Osteoblast (primary cell): ENCODE results near the genes MOSMO, EEF2K and SCNN1B.

DNA sequence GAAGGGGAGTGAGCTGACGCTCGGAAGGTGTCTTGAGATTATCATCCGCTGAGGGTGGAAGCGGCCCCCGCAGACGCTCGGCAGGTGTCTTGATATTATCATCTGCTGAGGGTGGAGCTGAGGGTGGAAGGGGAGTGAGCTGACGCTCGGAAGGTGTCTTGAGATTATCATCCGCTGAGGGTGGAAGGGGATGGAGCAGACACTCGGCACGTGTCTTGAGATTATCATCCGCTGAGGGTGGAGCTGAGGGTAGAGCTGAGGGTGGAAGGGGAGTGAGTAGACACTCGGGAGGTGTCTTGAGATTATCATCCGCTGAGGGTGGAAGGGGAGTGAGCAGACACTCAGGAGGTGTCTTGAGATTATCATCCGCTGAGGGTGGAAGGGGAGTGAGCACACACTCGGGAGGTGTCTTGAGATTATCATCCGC is 126.5 kb upstream of the CRYM start:
- CAGE, long polyA plus RNA, result no peak
- RRBS, result no CpG with 5 or more reads among the region's 18 CpGs

DNA sequence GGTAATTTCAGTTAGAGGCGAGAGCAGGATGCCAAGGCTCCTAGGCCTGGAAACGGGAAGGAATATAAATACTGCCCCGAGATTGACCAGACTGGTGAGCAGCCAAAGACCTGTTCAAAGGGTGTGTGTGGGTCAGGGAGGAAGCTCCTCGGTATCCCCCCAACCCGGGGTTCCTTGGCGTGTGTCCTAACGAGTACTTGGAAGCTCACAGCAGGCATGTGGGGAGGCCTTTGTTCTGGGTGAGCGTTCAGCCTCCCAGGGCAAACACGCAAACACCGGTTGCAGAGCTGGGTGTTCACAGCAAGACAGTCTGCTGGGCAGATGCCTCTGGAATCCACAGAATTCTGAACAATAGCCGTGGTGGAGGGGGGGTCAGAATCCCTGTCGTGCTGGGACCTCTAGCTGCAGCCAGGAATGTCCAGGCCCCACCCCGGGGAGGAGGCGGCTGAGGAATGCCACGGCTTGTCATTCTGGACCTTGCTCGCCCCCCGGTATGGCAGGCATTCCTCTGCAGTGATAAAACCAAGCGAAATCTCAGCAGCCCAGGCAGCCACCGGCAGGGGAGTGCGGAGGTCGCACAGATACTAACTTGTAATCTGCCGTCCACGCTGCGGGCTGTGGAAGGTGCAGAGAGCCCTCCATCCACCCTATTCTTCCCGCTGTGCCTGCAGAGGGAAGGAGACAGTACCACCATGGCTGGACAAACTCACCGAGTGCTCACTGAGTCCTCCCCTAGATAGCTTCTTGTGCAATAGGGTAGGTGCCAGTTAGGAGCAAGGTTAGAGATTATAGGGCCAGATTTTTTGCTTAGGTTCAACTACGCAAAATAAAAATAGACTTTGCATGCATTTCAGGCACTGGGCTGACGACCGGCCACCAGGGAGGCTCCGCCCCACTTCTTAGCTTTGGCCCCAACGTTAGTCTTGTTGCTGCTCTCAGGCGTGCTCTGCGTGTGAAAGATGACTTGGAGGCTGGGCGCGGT is 77.8 kb upstream of the METTL9 start:
- CAGE, long polyA plus RNA, result no peak
- RRBS, result no CpG with 5 or more reads among the region's 35 CpGs

GRCh38 chr16:21540942-21541643 is 58.3 kb upstream of the METTL9 start:
- CAGE, long polyA plus RNA, result no peak
- RRBS, result no CpG with 5 or more reads among the region's 19 CpGs

DNA sequence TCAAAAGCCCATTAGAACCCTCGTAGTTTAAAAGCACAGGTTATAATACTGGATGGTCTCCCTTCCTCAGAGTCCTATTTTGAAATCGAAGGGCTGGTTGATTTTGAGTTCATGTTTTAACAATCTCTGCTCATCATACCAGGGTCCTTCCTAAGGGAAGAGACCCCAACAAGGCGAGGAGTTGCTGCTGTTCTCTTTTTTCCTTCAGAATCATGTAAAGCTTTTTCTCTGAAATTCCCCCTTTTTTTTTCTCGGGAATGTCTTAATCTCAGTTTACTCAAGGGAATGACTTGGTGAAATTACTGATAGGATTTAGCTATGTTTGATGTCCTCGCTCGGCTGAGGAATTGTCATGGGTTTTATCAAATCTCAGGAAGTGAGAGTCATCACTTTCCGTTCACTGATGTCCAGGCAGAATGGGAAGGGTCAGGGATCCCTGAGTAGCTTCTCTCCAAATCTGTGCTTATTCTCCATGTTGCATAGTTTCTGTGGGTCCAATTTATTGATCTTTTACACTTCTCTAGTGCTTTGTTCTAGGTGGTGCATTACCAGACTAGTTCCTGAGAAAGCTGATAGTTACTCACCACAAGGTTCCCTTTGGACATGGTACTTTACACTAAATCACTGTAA is 6.4 kb downstream of the IGSF6 start:
- CAGE, long polyA plus RNA, result no peak
- RRBS, result no CpG with 5 or more reads among the region's 7 CpGs

DNA sequence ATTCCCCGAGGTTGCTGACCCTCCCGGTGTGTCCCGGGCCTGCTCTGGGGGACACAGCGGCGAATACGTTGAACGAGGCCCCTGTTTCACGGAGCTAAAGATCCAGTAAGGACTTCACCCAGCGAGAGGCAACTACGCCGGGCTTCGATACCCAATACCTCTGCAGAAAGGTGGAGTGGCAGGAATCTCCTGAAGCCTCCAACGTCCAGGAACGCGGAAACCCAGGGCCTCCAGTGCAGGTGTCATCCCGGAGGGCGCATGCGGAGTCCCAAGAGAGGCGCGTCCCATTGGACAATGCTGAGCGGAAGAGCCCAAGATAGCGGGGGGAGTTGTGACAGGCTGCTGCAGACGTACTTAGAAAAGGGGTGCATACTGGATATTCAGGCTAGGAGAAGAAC is 391 bp upstream of the UQCRC2 start:
- CAGE, long polyA plus RNA, result no peak
- RRBS, result under 1% methylated on average over 10 of the region's 23 CpGs

- CAGE, long polyA plus RNA, result no peak
- RRBS, result 3% methylated on average over 62 of the region's 126 CpGs
Observed at GRCh38 chr16:22007376-22008611, at the start of gene MOSMO. Gene MOSMO (plus strand): TSS chr16:22008111.

- CAGE, long polyA plus RNA, result no peak
- RRBS, result no CpG with 5 or more reads among the region's 10 CpGs
Observed at GRCh38 chr16:22189198-22189875, 16.7 kb upstream of the EEF2K start.

- CAGE, long polyA plus RNA, result no peak
- RRBS, result no CpG with 5 or more reads among the region's 13 CpGs
Observed at GRCh38 chr16:22199553-22199984, 6.5 kb upstream of the EEF2K start.

DNA sequence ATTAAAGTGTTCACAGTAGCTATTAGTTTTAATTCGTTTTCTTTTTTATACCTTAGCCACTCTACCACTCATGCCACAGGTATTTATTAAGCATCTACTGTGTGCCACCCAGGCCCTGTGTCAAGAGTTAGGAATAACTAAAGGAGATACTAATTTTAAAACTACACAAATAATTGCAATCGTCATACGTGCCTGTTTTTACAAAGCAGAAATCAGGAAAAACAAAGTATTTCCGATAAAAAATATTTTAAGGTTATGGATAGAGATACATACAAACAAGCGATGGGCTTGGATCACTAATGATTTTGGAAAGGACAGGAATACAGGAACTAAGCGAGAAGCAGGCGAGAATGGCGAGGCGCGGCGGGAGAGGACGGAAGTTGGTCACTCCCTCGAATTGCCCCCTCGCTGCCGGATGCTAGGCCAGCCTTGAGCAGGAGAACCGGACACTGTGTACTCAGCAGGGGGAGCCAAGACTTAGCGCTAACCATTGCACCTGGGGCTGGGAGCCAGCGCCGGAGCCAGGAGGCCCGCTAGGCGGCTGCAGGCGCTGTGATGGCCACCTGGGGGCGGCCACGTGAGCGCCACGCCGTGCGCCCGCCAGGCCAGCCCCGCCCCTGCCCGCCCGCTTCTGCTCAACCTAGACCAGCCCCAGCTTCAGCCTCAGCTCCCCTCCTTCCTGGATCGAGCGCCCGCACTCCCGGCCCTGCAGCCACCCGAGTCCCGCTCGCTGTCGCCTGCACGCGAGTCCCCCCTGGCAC is at the start of gene EEF2K:
Gene EEF2K (plus strand): TSS at position 634 of the 761 bp plus-strand sequence.
- CAGE, long polyA plus RNA, result no peak
- RRBS, result 2% methylated on average over 10 of the region's 42 CpGs

- CAGE, long polyA plus RNA, result no peak
- RRBS, result no CpG with 5 or more reads among the region's 10 CpGs
Observed at GRCh38 chr16:22216385-22217091, 10.5 kb downstream of the EEF2K start.

DNA sequence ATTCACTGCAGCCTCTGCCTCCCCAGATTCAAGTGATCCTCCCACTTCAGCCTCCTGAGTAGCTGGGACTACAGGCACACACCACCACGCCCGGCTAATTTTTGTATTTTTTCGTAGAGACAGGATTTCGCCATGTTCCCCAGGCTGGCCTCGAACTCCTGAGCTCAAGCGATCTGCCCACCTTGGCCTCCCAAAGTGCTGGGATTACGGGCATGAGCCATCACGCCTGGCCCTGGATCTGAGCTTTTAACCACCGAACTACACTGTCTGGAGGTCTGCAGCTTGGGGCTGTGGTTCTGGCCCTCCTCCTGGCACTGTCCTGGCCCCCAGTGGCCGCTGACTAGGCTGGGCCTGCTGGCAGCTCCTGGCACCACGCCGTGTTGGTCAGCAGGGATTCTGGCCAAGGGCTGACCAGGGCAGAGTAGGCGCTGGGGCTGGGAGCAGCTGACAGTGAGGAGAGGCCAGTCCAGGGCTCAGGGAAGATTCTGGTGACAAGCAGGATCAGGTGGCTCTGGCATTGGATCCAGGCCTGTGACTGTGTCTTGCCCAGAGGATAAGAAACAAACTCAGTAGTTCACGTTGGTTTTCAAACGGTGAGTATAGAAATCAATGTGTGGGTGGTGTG is 14.5 kb downstream of the EEF2K start:
- CAGE, long polyA plus RNA, result no peak
- RRBS, result no CpG with 5 or more reads among the region's 15 CpGs

GRCh38 chr16:22285519-22286017 is 11.6 kb upstream of the POLR3E start:
- CAGE, long polyA plus RNA, result no peak
- RRBS, result no CpG with 5 or more reads among the region's 6 CpGs

GRCh38 chr16:22291853-22292593 is 5.2 kb upstream of the POLR3E start:
- CAGE, long polyA plus RNA, result no peak
- RRBS, result no CpG with 5 or more reads among the region's 4 CpGs

GRCh38 chr16:22355574-22356270 is 18.7 kb downstream of the CDR2 start:
- CAGE, long polyA plus RNA, result no peak
- RRBS, result no CpG with 5 or more reads among the region's 2 CpGs

DNA sequence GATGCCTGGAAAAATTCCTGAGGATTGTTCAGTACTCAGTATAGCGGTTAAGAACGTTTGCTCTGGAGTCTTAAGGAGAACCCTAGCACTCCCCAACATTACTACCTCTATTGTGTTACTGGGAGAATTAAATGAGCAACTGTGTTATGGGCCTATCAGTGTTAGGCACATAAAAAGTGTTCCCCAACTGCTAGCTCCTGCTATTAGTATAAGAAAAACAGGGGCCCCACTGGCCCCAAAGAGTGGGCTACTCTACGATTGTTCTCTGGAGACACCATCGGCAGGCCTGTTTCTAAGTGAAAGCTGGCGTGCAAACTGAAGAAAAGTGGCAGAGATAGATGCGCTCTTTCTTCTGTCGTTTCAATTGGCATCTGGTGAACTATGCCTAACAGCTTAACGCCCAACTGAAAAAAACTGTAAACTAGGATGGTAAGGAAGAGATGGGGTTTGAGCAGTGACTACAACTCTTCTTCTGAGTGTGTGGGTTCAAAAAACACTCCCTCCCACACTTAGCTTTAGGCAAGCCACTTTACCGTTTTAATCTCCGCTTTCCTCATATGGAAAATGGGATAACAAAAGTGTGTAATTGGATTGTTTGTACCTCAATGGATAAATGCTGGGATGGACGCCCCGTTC is 1.3 kb downstream of the CDR2 start:
- CAGE, long polyA plus RNA, result no peak
- RRBS, result no CpG with 5 or more reads among the region's 12 CpGs

GRCh38 chr16:22375374-22375675 is 906 bp upstream of the CDR2 start:
- CAGE, long polyA plus RNA, result no peak
- RRBS, result no CpG with 5 or more reads among the region's 7 CpGs

DNA sequence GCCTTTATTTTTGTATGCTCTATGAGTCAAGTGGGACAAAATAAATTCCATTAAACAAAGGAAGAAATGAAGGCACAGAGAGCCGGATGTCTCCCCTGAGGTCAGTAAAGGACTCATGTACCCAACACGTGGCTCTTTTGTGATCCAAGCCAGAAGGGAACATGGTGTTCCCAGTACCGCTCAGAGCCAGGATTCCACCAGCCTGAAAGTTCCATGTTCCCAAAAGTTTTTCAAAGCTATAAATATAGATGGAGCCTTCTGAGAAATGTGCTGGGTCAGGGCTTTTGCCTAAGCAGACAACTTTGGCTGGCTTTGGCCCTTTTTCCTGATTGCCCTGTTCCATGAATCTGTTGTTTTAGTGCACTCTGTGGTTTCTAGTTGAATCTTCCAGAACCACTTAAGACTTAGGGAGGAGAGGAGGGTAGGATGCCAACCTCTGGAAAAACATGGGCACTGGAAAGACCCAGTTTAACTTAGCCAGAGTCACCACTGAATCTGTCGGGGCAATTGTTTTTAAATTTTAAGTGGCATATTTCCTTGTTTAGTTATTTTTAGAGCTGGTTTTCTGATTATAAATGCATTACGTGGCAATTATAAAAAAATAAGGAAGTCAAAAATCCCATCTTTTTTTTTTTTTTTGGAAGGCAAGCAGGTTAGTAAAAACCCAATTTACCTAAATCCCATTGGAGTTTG is 128.4 kb upstream of the HS3ST2 start:
- CAGE, long polyA plus RNA, result no peak
- RRBS, result no CpG with 5 or more reads among the region's 5 CpGs

DNA sequence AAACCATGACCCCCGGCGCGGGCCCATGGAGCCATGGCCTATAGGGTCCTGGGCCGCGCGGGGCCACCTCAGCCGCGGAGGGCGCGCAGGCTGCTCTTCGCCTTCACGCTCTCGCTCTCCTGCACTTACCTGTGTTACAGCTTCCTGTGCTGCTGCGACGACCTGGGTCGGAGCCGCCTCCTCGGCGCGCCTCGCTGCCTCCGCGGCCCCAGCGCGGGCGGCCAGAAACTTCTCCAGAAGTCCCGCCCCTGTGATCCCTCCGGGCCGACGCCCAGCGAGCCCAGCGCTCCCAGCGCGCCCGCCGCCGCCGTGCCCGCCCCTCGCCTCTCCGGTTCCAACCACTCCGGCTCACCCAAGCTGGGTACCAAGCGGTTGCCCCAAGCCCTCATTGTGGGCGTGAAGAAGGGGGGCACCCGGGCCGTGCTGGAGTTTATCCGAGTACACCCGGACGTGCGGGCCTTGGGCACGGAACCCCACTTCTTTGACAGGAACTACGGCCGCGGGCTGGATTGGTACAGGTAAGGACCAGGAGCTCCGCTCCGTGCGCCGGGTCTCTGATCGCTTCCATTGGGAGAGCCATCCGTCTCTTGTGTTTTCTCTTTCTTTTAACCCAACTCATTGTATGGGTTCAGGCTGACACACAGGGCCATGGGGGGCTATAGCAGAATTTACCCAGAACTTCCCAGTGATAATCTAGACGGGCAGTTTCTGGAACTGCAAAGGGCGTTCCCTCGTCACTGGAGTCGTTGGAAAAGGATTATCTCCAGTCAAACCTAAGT is 805 bp downstream of the HS3ST2 start:
- CAGE, long polyA plus RNA, result no peak
- RRBS, result 12% methylated on average over 26 of the region's 64 CpGs

GRCh38 chr16:23091956-23092631 is 57.2 kb downstream of the USP31 start:
- CAGE, long polyA plus RNA, result no peak
- RRBS, result no CpG with 5 or more reads among the region's 4 CpGs

DNA sequence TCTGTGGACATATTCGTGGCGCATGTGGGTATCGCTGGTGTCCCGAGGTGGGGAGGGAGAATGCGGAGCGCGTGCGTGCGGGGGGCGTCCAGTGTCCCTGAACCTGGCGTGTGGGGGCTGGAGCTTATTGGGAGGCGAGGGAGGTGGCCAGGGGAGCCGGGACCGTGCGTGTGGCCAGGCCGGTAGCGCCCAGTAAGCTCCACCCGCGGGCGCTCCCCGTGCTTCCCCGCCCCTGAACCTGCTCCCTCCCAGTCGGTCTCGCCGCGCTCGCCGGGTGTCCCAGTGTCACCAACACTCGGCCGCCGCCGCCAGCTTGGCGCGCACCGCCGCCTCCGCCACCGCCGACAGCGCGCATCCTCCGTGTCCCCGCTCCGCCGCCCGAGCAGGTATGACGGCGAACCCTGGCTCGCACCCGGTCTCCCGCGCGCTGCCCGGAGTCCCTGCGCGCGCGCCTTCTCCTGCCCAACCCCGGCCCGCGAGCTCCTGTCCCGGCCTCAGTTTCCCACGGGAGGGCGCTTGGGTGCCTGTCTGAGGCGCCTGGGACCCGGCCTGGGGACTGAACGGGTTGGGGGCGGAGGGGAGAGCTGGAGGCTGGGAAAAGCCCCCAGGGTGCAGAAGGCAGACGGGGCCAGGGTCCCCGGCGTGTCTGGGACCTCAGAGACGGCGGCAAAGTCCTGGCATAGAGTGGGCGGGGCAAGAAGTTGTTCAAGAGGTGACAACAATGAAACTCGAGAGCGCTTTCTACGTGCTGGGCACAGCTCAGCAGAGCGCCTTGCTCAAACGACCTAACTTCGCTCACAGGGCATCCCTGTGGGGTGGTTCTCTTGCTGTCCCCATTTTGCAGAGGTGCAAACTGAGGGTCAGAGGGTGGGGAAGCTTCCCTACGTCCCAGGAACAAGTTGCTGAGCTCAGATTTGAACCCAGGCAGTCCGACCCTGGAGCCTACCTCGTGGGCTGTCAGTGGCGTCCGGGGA is at the start of gene SCNN1B:
Gene SCNN1B (plus strand): TSS at position 251 of the 974 bp plus-strand sequence.
- CAGE, long polyA plus RNA, result no peak
- RRBS, result 3% methylated on average over 26 of the region's 85 CpGs